Progenitor cell of endocrine pancreas (in vitro differentiated cells): Measurements from ENCODE around the genes YPEL4, OR6Q1, OR9I1, OR5B12 and OR5B21.

GRCh38 chr11:57303892-57304270, 20.9 kb downstream of the TNKS1BP1 start:
- PRO-cap = no peak

GRCh38 chr11:57311614-57312077, 13.1 kb downstream of the TNKS1BP1 start:
- PRO-cap = bidirectional peak, plus-strand start at chr11:57311731, minus-strand start at chr11:57311465

GRCh38 chr11:57325514-57326608, 1.1 kb upstream of the TNKS1BP1 start:
- PRO-cap = bidirectional peak, plus-strand start at chr11:57325559, minus-strand start at chr11:57325607

DNA sequence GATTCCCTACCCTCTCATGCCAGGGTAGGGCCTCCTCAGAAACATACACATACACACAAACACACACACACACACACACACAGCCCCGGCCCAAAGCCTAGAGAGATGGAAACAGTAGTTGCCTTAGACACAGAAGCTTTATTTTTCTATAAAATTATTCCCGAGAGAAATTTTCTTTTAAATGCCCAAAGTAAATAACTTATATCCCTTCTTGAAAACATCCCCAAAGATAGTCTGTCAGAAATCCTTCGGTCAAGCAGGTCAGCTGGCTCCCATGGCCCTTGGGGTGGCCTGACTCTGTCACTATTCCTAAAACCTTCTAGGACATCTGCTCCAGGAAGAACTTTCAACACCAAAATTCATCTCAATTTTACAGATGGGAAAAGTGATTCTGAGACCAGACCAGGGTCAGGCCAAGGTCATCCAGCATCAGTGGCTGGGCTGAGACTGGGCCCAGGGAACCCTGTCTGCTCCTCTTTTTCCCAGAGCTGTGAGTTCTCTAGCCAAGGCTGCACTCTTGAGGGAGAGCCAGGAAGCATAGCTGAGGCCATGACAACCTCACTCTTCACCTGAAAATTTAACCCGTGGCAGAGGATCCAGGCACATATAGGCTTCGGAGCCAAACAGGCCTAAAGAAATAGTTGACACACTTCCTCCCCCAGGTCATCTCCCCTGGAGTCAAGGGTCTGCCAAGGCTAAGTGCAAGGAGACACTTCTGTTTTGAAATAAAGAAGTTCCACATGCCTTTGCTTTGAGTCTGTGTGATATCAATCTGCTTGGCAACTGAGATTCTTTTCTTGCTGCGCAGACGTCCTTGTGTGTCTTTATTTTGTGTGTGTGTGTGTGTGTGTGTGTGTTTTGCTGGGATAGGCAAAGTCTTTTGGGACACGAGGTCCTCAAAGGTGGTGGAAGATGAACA, 16.6 kb upstream of the PRG2 start:
- PRO-cap = no peak

DNA sequence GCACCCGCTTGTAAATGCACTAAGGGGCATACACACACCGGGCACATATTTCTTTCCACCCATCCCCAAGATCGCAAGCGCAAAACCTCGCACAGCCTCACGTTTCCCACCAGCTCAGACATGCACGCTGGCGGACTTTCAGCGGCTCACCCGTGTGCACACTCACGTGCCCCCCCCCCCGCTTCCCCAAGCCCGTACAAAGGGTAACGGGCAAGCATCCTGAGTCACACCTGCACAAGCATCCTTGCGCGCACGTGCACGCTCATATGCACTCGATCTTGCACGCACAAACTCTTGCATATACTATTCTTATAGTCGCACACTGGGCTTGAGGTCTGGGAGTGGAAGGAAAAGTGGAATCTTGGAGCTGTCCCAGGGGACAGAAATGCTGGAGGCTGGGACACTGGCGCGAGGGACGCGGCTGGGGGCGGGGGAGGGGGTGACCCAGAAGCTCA, 523 bp upstream of the RTN4RL2 start:
- PRO-cap = no peak

- PRO-cap = no peak
Measured at GRCh38 chr11:57475734-57476074, 15.4 kb downstream of the RTN4RL2 start.

DNA sequence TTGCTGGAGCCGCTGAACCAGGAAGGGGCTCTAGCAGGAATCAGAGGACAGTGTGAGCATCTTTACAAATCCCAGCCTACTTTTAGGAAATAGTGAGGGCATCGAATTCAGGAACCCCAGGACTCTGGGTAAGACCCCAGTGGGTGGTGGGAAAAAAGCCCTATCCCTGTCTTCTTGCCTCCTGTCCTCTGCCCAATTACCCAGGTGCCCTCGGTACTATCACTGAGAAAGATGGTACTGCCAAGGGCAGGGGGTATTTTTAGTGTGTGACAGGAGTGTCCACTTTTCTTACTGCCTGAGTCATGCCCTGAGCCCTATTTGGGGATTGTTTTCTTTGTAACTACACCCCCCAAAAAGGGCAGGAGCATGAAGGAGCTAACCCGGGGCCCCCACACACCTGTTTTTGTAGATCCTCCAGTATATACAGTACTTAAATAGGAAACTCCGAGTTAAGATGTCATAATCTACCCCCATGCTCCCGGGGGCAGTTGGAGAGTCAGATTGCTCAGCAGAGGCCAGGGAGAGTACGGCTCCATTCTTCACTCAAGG, 3.7 kb downstream of the SMTNL1 start:
- PRO-cap = no peak

- PRO-cap = no peak
Measured at GRCh38 chr11:57596280-57596971, 1.1 kb upstream of the SERPING1 start.

- PRO-cap = bidirectional peak, plus-strand start at chr11:57650061, minus-strand start at chr11:57649912
Measured at GRCh38 chr11:57649735-57650470, at the start of gene YPEL4. Gene YPEL4, minus strand, starts transcription at chr11:57649912.

- PRO-cap = bidirectional peak, plus-strand start at chr11:57668526, minus-strand start at chr11:57668501; bidirectional peak, plus-strand start at chr11:57668606, minus-strand start at chr11:57668698
Measured at GRCh38 chr11:57668340-57668863, 488 bp downstream of the ZDHHC5 start.

DNA sequence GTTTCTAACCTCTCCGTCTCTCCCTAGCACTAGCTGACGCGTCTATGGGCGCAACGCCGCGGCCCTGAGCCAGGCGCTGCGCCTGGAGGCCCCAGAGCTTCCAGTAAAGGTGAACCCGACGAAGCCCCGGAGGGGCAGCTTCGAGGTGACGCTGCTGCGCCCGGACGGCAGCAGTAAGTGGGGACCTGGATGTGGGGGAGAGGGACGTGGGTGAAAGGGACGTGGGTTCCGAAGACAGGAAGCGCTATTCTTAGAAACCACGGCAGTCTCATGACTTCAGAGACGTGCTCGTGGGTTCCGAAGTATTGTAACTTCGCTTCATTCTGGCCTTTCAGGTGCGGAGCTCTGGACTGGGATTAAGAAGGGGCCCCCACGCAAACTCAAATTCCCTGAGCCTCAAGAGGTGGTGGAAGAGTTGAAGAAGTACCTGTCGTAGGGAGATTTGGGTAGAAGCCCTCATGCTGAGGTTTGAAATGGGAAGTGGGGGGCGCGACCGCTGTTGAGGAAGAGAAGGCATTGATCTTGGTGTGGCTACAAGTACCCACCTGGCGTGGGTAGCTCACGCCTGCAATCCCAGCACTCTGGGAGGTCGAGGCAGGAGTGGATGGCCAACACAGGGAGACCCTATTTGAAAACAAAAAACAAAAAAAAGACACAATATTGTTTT, 624 bp downstream of the SELENOH start:
- PRO-cap = bidirectional peak, plus-strand start at position 45 of the sequence, minus-strand start at position 44 of the sequence

- PRO-cap = no peak
Measured at GRCh38 chr11:57742506-57742787, 1.2 kb downstream of the SELENOH start.

- PRO-cap = bidirectional peak, plus-strand start at chr11:57778768, minus-strand start at chr11:57778577
Measured at GRCh38 chr11:57778435-57779194, 17.0 kb downstream of the CTNND1 start.

DNA sequence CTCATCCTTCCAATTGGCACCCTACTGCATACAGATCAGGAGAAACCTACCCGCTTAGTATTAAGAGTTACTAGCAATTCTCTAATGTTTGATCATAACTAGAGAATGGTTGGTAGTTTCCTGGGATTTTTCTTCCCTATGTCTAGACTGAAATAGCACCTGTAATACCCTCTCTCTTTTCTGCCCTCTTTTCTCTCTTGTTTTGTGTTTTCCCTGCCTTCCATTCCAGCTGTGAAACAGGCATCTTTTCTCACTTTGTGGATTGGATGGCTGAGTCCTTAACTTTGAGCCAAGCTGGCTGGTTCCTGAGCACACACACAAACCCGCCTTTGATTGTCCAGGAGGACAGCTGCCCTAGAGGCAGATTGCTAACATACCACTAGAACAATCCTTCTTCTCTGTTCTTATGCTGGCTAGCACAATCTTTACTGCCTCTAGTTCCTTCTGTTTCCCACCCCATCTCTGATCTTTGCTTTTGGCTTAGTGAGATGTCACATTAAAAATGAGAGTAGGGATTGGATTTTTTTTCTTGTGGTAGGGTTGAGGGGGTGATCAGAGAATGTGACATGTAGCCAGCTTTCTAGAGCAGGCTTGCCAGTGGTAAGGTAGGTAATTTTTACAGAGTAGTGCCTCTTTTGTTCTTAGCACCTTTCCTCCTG, 17.7 kb downstream of the CTNND1 start:
- PRO-cap = bidirectional peak, plus-strand start at position 320 of the sequence, minus-strand start at position 182 of the sequence

DNA sequence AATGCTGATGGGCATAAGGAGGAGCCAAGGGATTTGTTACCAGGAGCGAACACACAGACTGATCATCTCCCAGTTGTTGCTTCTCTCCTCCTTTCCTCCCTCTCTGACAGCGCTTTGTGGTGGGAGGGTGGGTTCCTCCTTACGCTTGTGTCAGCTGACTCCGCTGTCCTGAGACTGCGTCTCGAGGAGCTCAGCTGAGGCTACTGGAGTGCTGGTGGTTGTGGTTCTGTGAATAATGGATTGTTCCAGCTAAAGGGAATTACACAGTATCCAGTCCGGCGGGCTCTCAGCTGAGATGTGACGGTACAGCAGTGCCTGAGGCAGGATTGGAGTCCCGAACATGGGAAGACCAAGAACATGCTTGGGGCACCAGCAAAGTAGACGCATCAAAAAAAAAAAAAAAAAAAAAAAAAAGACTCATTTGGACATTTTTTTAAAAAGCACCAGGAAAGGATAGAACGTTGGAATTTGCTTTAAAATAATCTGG, 113.4 kb downstream of the CTNND1 start:
- PRO-cap = no peak

- PRO-cap = no peak
Measured at GRCh38 chr11:58030720-58031223, at the start of gene OR6Q1. Gene OR6Q1, plus strand, starts transcription at chr11:58030953.

- PRO-cap = bidirectional peak, plus-strand start at chr11:58059204, minus-strand start at chr11:58059016
Measured at GRCh38 chr11:58058282-58059256, 27.8 kb downstream of the OR6Q1 start.

DNA sequence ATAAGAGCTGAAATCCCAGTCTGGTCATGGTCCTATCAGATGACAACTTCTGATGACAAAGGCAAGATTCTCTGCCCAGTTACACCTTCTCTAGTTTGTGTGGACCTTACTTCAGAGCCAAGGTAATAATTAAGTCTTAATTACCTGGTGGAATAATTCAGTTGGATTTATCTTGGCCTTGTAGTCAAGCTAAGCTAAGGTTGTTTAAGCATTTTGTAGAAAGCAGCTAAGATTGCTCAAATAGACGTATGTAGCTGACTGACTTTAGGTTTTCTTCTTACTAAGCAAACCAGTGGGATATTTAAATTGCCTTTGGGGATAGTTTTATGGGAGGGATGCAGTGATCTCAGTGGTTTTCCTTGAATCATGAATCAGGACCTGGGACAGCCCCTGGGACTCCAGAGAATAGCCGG, at the start of gene OR9I1:
TSS of gene OR9I1 (minus strand) at position 244 of the 413 bp plus-strand sequence.
- PRO-cap = no peak

DNA sequence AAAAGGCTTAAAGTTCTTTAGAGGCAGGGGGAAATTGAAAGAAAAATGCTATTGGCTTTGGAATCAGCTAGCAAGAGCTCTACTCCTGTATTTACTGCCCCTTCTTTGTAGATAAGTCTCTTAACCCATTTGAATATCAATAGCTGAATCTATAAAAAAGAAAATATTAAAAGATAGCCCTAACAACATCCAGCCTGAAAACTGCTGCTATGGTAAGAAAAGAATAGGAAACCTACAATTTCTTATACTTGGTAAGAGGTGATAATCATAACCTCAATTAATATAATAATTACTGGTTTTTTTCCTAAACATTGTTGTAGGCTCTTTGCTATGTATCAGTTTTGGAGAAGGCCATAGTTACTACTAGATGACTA, at the start of gene OR5B12:
TSS of gene OR5B12 (minus strand) at position 66 of the 374 bp plus-strand sequence.
- PRO-cap = no peak

DNA sequence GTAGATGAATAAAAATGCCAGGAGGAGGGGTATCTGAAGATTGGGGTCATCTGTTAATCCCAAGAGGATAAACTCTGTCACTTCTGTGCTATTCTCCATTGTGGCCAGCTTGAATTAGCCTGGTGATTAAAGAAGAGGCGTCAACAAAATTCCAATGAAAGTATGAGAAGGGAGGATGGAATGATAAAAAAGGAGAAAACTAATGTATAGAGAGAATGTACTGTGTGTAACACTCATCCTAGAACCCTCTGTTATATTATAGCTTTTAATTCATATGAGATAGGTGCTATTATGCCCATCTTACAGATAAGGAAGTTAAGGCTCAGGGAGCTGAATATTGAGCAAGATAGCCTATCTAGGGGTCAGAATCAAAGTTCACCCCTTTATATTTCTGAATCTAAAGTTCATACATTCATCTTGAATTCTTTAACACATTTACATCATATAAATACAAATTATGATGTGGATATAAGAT, at the start of gene OR5B21:
TSS of gene OR5B21 (minus strand) at position 99 of the 475 bp plus-strand sequence.
- PRO-cap = no peak